ENCODE data around the gene MRPS6.

GRCh38 chr21:31673633-31674854, 14.6 kb downstream of the SOD1 start:
- RRBS = no CpG with 5 or more reads among the region's 5 CpGs

GRCh38 chr21:31865886-31866430, 6.9 kb upstream of the HUNK start:
- RRBS = 5% methylated on average over 5 of the region's 17 CpGs

DNA sequence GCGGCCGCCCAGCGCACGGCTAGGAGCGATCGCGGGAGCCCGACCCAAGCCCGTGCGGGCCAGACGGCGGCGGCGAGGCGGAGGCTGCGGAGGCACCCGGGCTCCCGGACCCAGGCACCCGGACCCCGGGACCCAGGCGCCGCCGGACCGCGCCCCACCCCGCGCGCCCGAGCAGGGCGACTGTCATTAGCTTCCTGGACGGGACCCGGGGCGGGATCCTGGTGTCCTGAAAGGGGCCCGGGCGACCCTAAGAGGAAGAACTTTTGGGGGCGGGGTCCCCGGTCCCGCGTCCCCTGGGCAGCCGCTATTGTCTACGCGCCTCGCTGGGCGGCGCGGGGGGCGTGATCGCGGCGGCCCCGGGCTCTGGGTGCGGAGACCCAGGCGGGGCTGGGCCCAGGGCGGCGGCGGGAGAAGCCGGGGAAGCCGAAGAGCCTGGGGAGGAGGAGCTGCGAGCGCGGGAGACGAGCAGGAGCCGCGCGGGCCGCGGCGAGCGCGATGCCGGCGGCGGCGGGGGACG, 418 bp downstream of the HUNK start:
- RRBS = 1% methylated on average over 45 of the region's 75 CpGs

- RRBS = no CpG with 5 or more reads among the region's 6 CpGs
Observed at GRCh38 chr21:32256750-32257234, 22.1 kb downstream of the MIS18A start.

DNA sequence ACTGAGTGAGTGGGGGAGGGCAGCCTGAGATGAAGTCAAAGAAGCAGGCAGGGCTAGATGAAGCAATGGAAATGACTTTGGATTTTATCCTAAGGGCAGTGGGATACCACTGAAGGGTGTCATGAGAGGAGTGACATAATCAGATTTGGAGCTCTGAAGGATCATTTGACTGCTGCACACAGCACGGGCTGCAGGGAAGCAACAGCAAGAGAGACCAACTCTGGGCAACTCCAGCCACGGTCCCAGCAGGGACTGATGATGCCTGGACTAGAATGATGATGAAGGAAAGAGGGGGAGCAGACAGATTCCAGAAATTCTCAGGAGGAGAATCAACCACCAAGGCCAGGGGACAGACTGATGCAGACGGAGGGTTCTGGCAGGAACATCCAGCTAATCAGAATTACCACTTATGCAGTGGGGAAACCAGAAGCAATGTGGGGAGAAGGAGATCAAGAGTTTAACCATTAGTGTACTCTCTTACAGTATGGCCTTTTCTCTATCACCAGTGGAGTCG, 3.5 kb downstream of the URB1 start:
- RRBS = no CpG with 5 or more reads among the region's 4 CpGs

DNA sequence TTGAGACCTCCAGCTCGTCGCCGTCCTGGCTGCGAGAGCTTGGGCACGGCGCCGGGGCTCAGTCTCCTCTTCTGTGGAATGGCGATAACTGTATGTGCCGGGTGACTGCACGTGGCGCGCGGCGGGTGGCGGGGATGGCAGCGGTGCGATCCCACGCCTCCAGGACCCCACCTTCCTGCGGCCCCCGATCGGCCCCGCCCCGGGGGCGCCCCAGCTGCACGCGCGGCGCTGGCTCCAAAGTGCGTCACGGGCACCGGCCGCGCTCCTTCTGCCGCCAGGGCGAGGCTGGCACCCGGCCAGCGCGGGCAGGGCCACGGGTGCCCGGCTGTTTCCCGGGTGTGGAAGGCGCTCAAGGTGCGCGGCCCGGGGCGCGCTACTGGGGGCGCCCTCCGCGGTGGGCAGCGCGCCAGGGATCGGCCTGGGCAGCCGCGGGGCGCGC, 383 bp upstream of the EVA1C start:
- RRBS = 1% methylated on average over 39 of the region's 57 CpGs

- RRBS = no CpG with 5 or more reads among the region's 9 CpGs
Observed at GRCh38 chr21:32493020-32493810, 80.7 kb downstream of the EVA1C start.

- RRBS = no CpG with 5 or more reads among the region's 17 CpGs
Observed at GRCh38 chr21:32520891-32522095, 64.0 kb downstream of the TCP10L start.

GRCh38 chr21:33211984-33212887, 17.5 kb upstream of the IFNAR2 start:
- RRBS = no CpG with 5 or more reads among the region's 9 CpGs

GRCh38 chr21:33325145-33325943, 574 bp downstream of the IFNAR1 start:
- RRBS = 1% methylated on average over 5 of the region's 35 CpGs

DNA sequence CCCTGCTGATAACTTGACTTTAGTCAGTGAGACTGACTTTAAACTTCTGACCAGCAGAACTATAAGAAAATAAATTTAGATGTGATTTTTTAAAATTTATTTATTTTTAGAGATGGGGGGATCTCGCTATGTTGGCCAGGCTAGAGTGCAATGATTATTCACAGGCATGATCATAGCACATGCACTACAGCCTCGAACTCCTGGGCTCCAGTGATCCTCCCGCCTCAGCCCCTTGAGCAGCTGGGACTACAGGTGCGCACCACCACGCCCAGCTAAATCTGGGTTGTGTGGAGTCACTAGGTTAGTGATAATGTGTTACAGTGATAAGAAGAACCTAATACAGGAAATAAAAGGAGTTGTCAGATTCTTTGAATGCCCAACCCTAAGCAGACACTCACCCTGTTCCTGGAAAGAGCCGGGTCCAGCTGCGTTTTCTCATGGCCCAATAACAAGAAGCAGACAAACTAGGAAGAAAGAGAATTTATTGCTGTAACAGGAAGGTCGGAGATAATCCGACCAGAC, 8.7 kb downstream of the IFNGR2 start:
- RRBS = no CpG with 5 or more reads among the region's 9 CpGs

DNA sequence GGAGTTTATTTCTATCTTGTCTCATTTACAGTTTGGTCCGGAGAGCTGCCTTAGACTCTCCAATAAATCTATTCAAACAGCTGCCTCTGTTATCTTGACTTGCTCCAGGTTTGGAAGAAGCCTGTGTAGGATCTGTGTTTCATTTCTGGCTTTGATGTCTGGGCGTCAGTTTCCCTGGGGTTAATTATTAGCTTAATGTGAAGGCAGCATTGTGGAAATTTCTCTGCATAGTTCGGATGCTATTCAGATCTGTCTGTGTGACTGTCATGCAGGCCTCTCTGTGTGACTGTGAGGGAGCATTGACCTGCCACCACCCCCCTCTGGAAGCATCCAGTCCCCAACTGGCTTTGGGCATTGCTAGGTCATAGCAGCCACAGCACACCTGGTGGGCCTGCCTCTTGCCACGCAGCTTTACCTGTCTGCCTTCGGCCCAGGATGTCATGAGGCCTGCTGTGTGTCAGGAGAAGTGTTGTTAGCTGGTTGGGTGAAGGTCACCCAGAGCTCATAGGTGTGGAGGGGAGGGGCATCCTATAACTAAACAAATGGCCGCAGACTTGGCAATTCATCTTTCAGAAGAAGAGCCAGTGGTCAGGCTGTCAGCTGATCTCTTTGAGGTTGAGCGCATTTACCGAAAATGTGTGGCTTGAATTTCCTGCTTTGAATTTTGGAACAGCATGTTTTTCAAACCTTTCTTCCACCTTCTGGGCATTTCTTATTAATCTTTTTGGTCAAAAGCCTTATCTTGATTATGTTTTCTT, 9.8 kb downstream of the IFNGR2 start:
- RRBS = no CpG with 5 or more reads among the region's 8 CpGs

GRCh38 chr21:33549330-33550399, 6.8 kb downstream of the SON start:
- RRBS = 99% methylated on average over 6 of the region's 15 CpGs

DNA sequence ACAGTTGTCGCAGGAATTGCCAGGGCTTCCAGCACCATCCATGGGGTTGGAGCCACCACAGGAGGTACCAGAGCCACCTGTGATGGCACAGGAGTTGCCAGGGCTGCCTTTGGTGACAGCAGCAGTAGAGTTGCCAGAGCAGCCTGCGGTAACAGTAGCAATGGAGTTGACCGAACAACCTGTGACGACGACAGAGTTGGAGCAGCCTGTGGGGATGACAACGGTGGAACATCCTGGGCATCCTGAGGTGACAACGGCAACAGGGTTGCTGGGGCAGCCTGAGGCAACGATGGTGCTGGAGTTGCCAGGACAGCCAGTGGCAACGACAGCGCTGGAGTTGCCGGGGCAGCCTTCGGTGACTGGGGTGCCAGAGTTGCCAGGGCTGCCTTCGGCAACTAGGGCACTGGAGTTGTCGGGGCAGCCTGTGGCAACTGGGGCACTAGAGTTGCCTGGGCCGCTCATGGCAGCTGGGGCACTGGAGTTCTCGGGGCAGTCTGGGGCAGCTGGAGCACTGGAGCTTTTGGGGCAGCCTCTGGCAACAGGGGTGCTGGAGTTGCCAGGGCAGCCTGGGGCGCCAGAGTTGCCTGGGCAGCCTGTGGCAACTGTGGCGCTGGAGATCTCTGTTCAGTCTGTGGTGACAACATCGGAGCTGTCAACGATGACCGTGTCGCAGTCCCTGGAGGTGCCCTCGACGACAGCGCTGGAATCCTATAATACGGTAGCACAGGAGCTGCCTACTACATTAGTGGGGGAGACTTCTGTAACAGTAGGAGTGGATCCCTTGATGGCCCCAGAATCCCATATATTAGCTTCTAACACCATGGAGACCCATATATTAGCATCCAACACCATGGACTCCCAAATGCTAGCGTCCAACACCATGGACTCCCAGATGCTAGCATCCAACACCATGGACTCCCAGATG, 8.0 kb downstream of the SON start:
- RRBS = no CpG with 5 or more reads among the region's 27 CpGs

DNA sequence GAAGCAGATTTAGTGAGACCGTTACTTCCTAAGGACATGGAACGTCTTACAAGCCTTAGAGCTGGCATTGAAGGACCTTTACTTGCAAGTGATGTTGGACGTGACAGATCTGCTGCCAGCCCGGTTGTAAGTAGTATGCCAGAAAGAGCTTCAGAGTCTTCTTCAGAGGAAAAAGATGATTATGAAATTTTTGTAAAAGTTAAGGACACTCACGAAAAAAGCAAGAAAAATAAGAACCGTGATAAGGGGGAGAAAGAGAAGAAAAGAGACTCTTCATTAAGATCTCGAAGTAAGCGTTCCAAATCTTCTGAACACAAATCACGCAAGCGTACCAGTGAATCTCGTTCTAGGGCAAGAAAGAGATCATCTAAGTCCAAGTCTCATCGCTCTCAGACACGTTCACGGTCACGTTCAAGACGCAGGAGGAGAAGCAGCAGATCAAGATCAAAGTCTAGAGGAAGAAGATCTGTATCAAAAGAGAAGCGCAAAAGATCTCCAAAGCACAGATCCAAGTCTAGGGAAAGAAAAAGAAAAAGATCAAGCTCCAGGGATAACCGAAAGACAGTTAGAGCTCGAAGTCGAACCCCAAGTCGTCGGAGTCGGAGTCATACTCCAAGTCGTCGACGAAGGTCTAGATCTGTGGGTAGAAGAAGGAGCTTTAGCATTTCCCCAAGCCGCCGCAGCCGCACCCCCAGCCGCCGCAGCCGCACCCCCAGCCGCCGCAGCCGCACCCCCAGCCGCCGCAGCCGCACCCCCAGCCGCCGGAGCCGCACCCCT, 11.8 kb downstream of the SON start:
- RRBS = 94% methylated on average over 2 of the region's 41 CpGs

- RRBS = no CpG with 5 or more reads among the region's 3 CpGs
Observed at GRCh38 chr21:33686473-33686781, 44.1 kb downstream of the ITSN1 start.

- RRBS = no CpG with 5 or more reads among the region's 9 CpGs
Observed at GRCh38 chr21:33814928-33815379, 100.7 kb downstream of the ATP5PO start.

GRCh38 chr21:33924193-33924542, 8.6 kb upstream of the ATP5PO start:
- RRBS = no CpG with 5 or more reads among the region's 6 CpGs

DNA sequence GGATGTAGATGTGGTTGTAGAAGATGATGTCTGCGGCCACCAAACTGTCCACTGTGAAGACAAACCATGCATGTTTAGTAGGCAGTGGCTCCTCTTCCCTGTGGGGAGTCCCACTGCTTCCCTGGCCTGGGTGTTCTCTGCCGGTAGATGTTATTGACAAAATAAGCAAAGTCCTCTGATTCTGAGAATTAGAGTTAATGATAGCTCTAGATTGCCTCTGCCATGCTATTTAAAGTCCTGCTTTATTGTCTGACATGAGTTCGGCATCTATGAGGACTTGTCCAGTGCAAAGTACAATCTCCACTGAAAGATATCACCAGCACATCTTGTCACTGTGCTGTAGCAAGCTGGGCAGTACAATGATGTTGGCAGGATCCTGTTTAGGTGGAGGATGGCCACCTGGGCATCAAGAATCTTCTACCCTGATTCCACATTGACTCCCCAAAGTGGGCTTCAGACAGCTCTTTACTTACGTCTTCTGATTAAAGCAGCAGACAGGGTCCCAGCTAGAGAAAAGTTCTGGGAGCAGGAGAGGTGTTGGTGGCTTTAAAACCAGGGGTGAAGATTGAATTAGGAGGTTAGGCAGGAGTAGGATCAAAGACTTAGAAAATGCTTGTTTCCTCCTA, 54.0 kb upstream of the ATP5PO start:
- RRBS = no CpG with 5 or more reads among the region's 4 CpGs

DNA sequence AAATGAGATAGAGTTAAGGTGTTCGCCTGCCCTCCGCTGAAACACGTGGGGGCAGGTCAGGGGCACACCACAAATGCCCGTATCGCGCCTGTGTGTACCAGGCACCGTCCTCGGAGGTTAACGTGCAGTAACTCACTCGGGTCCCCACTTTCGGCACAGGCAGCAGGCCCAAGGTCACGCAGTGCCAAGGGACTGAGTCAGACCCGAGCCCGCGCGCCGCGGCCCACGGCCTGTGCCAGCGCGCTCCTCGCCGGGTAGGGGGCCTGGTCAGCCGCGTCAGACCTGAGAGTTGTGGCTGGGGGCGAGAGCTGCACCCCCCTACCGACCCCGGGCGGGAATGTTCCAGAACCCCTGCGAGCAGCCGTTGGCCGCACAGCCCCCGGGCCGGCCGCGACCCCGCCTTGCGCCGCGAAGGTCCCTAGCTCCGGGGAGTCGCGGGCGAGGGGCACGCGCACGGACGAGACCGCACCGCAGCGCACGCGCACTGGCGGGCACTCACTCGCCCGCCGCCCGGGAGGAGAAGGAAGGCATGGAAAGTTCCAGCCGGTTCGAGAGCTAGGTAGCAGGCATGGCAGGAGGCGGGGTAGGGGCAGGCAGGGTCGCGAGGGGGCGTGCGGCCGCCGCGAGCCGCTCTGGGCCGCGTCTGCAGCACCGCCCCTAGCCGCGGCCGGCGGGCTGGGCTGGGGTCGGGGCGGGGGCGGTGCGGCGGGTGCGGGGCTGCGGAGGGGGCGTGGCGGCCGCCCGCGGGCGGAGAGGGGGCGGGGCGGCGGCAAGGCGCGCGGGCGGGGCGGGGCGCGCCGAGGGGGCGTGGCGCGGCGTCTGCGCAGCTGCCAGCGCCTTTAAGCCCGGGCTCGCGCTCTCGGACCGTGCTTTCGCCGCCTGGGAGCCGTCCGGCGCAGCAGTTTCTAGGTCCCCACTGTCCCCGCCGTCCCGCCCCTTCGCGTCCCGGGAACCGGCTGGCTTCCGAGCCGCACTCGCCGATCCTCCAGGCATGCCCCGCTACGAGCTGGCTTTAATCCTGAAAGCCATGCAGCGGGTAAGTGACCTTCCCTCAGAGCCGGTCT, at the start of gene MRPS6:
Gene MRPS6 (plus strand): TSS at position 869 of the 1,064 bp plus-strand sequence.
- RRBS = 2% methylated on average over 54 of the region's 131 CpGs